Measurements from ENCODE around the gene TRIO.

GRCh38 chr5:9720731-9721214 lies 90.6 kb upstream of the TAS2R1 start:
- RRBS = no CpG with 5 or more reads among the region's 5 CpGs
CAGE:
- cytosol, long polyA plus RNA = no peak
- long polyA plus RNA = no peak
- nucleus, long polyA plus RNA = no peak

DNA sequence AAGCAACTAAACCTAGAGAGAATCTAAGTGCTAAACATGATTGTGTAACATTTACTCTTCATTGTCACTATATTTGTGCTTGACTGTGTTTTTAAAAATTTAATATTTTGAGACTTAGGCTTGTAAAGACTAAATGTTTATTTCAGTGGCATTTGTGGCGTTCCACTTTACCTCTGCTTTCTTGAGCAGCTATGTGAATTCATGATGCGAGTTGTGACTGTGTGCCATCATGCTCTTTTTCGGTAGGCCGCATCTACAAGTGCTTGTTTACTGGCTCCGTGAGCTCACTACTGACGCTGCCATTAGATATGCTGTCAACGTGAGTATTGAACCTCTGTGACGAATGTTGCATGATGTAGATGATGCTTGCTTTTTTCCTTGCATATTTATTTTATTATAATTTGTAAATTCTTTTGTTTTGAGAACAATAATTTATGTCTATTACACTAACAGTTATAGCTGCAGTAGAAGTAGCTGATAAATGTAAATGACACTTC lies 33.3 kb downstream of the MARCHF6 start:
- RRBS = no CpG with 5 or more reads among the region's 8 CpGs
CAGE:
- cytosol, long polyA plus RNA = no peak
- long polyA plus RNA = no peak
- nucleus, long polyA plus RNA = no peak

- RRBS = no CpG with 5 or more reads among the region's 16 CpGs
CAGE:
- cytosol, long polyA plus RNA = no peak
- long polyA plus RNA = no peak
- nucleus, long polyA plus RNA = no peak
Observed at GRCh38 chr5:10631653-10632024, 67.8 kb downstream of the ANKRD33B start.

- RRBS = 79% methylated on average over 1 of the region's 26 CpGs
CAGE:
- cytosol, long polyA plus RNA = no peak
- long polyA plus RNA = no peak
- nucleus, long polyA plus RNA = no peak
Observed at GRCh38 chr5:10761639-10762260, 716 bp upstream of the DAP start.

DNA sequence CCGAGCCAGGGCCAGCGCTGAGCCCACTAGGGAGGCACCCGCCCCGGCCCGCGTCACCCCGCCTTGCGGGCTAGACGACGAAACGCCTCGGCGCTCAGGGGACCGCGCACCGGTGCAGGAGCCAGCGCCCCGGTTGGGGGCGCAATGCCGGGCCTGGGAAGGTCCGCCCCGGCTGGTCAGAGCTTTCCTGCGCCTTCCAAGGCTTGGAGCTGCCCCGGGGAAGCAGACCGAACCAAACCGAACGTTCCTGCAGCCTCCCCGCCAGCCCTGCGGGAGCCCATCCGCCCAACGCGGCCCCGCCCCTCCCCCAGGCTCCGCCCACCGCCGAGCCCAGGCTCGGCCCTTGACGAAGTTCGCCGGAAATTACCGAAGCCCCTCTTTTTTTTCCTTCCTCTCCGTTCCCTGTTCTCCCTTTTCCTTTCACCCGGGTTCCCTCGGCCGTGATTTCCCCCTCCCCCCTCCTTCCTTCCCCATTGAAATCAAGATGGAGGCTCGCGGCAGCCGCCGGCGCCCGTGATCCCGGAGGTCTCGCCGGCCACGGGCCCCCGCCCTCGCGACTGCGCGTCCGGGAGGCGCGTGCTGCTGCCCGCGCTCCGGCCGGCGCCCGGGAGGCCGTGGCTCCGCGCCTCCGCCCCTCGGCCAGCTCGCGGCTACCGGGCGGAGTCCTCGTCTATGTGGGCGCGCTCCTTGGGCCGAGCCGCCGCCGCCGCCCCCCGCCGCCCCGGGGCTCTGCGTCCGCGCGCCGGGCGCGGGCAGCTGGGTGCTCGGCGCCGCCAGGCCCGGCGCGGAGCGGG lies at the start of gene TRIO:
Gene TRIO (plus strand): TSS at position 473 of the 794 bp plus-strand sequence.
- RRBS = 1% methylated on average over 52 of the region's 103 CpGs
CAGE:
- cytosol, long polyA plus RNA = start-site peak on the plus strand centred at position 386 of the sequence, 75 bp wide, 102 reads
- long polyA plus RNA = no peak
- nucleus, long polyA plus RNA = start-site peak on the plus strand centred at position 405 of the sequence, 38 bp wide, 39 reads

- RRBS = no CpG with 5 or more reads among the region's 16 CpGs
CAGE:
- cytosol, long polyA plus RNA = no peak
- long polyA plus RNA = no peak
- nucleus, long polyA plus RNA = no peak
Observed at GRCh38 chr5:14387088-14387987, 194.3 kb upstream of the OTULINL start.

- RRBS = no CpG with 5 or more reads among the region's 3 CpGs
CAGE:
- cytosol, long polyA plus RNA = no peak
- long polyA plus RNA = no peak
- nucleus, long polyA plus RNA = no peak
Observed at GRCh38 chr5:14402678-14403205, 178.8 kb upstream of the OTULINL start.

GRCh38 chr5:14510350-14510594 lies 71.3 kb upstream of the OTULINL start:
- RRBS = no CpG with 5 or more reads among the region's 6 CpGs
CAGE:
- cytosol, long polyA plus RNA = no peak
- long polyA plus RNA = no peak
- nucleus, long polyA plus RNA = no peak

DNA sequence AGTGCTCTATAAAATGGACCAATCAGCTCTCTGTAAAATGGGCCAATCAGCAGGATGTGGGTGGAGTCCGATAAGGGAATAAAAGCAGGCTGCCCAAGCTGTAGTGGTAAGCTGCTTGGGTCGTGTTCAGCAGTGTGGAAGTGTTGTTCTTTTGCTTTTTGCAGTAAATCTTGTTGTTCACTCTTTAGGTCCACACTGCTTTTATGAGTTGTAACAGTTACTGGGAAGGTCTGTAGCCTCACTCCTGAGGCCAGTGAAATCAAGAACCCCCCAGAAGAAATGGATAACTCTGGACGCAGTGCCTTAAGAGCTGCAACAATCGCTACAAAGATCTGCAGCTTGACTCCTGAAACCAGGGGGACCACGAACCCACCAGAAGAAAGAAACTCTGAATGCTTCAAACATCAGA lies 3.4 kb upstream of the OTULINL start:
- RRBS = no CpG with 5 or more reads among the region's 5 CpGs
CAGE:
- cytosol, long polyA plus RNA = no peak
- long polyA plus RNA = no peak
- nucleus, long polyA plus RNA = no peak

GRCh38 chr5:14610881-14611486 lies 29.4 kb downstream of the OTULINL start:
- RRBS = no CpG with 5 or more reads among the region's 3 CpGs
CAGE:
- cytosol, long polyA plus RNA = no peak
- long polyA plus RNA = no peak
- nucleus, long polyA plus RNA = no peak

DNA sequence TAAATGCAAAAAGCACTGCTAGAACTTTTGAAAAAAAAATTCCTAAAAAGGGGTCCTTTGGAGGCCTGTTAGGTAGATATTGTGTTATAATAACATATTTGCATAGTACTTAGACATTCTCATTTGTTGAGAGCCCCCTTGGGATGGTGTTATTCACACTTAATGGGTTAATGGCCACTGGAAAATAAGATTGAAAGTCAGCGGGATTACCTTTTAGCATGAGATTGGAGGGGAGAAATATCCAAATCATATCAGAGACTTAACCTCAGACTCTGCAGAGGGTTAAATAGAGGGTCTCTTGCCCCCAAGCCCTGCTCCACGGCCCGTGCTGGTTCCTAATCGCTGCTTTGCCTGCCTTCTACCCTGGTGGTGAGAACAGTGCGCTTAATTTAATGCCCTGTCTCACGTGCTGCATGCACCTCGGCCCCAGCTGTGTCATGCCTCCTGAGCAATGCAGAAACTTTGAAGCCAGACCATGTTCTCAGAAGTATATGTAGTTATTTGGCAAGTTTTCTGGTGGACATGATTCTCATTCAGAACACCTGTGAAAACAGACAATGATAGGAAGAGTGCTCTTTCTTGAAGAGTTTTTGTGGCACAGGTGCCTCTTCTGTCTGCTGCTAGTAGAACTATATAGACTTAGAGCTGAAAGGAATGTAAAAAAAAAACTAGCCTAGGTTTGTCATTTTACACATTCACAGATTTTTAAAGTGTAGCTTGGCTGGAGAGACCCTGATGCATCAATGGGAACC lies 1.4 kb downstream of the OTULIN start:
- RRBS = no CpG with 5 or more reads among the region's 7 CpGs
CAGE:
- cytosol, long polyA plus RNA = no peak
- long polyA plus RNA = no peak
- nucleus, long polyA plus RNA = no peak

GRCh38 chr5:14700604-14701350 lies 36.3 kb downstream of the OTULIN start:
- RRBS = no CpG with 5 or more reads among the region's 10 CpGs
CAGE:
- cytosol, long polyA plus RNA = no peak
- long polyA plus RNA = no peak
- nucleus, long polyA plus RNA = no peak

- RRBS = no CpG with 5 or more reads among the region's 15 CpGs
CAGE:
- cytosol, long polyA plus RNA = no peak
- long polyA plus RNA = no peak
- nucleus, long polyA plus RNA = no peak
Observed at GRCh38 chr5:14707386-14708274, 43.1 kb downstream of the OTULIN start.

DNA sequence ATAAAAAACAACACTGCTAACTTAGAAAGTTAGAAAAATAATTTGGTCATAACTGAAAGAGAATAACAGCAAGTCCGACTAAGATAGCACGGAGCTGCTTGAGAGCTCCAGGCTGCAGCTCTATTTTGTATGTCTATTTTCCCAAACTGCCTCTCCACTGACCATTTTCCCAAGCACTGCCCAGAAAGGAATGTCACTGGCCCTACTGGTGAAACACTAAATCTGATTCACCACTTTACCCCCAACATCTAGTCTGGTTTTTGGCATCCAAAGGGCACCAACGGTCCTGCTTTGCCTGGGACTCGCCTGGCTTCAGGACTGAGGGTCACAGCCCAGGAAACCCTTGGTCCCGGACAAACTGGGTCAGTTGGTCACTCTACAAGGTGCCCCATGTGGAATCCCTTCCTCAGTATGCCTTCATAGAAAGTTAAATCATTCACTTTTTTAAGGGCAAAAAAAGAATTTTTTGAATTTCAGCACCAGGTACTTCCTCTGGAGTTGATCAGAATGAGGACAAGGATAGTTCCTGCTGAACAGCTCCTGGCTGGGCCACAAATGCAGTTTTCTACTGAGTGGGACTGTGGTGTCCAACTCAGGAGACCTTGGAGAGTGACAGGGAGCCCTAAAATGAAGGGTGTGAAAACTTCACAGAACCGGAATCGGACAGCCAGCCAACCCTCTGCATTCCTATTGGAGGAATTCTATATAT lies 40.9 kb downstream of the ANKH start:
- RRBS = no CpG with 5 or more reads among the region's 7 CpGs
CAGE:
- cytosol, long polyA plus RNA = no peak
- long polyA plus RNA = no peak
- nucleus, long polyA plus RNA = no peak

CAGE:
- cytosol, long polyA plus RNA = no peak
- long polyA plus RNA = no peak
- nucleus, long polyA plus RNA = no peak
Observed at GRCh38 chr5:14864529-14864728, 7.1 kb downstream of the ANKH start.

GRCh38 chr5:16244295-16244778 lies 64.7 kb upstream of the MARCHF11 start:
- RRBS = no CpG with 5 or more reads among the region's 3 CpGs
CAGE:
- cytosol, long polyA plus RNA = no peak
- long polyA plus RNA = no peak
- nucleus, long polyA plus RNA = no peak

DNA sequence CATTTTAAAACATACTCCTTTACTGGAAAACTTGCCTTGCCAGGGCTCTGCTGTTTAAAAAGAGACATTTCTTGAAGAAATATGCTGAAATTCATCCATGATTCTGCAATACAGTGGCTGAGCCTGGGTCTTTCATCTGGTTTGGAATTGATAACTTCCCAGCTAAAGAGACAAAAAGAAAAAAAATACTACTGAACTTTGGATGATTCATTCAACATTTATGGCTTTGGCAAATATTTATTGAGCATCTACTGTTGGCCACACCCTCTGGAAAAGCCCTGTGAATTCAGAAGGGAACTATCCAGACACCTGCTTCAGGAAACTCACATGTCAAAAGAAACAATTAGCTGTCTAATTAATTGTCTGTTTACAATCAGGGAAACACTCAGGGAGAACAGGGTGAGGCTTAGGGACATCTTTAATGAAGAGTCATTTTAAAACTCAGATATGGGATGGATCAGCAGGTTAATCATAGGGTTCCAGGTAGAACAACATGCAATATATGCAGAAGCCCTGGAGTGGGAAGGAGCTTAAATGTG lies 17.8 kb upstream of the ZNF622 start:
CAGE:
- cytosol, long polyA plus RNA = no peak
- long polyA plus RNA = no peak
- nucleus, long polyA plus RNA = no peak

DNA sequence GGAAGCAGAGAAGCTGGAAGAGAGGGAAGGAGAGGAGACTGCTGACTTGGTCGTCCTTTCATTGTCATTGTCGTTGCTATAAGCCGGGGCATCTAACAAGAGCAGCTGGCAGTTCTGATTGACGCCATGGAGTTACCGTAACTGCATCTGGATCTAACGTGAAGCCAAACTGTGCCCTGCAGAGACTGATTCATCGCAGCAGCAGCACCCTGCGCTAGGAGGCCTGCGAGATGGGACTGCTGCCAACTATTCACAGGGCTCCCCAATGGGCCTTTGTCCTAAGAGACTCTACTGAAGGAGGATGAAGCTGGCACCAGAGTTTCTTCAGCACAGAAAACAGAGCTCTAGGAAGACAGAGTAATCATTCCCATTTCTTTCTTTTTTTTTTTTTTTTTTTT lies 47.9 kb downstream of the RETREG1 start:
- RRBS = no CpG with 5 or more reads among the region's 9 CpGs
CAGE:
- cytosol, long polyA plus RNA = no peak
- long polyA plus RNA = no peak
- nucleus, long polyA plus RNA = no peak

- RRBS = no CpG with 5 or more reads among the region's 38 CpGs
CAGE:
- cytosol, long polyA plus RNA = no peak
- long polyA plus RNA = no peak
- nucleus, long polyA plus RNA = no peak
Observed at GRCh38 chr5:16701309-16702031, 84.7 kb upstream of the RETREG1 start.

- RRBS = no CpG with 5 or more reads among the region's 6 CpGs
CAGE:
- cytosol, long polyA plus RNA = no peak
- long polyA plus RNA = no peak
- nucleus, long polyA plus RNA = no peak
Observed at GRCh38 chr5:16933972-16934363, 2.1 kb downstream of the MYO10 start.